ENCODE results near the genes NECAB3, ZNF341, EIF2S2 and MAP1LC3A.

- PRO-cap: no peak
Observed at GRCh38 chr20:33673923-33674285, 324 bp downstream of the NECAB3 start.

- PRO-cap: bidirectional peak, plus-strand start at chr20:33674525, minus-strand start at chr20:33674415
Observed at GRCh38 chr20:33674286-33674664, at the start of gene NECAB3. Gene NECAB3, minus strand, starts transcription at chr20:33674428.

DNA sequence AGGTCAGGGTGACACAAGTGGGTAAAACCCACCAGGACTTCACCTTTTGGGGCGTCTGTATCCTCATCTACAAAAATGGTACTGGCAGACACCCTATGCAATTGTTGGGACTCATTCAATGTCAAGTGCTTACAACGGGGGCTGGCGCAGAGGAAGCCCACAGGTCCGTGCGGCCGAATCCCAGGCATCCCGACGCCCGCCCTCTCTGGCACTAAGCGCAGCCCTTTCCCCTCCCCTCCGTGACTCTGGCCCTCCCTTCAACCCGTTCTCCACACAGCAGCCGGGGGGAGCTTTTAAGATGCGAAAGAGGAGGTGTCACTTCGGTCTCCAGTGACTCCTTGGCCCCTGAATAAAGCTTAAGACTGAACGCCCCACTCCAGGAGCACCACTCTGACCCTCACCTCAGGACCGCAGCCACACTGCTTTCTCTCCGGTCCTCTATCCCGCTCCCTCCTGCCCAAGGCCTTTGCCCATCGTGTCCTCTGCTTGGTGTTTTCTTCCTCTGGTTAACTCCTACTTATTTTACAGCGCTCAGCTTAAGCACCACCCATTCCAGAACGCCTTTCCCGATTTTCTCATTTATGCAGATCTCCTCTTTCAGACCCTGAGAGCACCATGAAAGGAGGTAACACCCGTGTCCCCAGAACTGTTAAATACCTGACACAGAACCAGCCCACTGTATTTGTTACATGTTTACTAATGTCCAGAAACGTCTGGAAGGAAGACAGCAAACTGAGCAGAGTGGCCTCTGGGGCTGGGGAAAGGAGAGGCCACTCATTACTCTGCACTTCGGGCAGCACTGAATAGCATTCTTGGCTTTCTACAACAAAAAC, 653 bp upstream of the NECAB3 start:
- PRO-cap: bidirectional peak, plus-strand start at position 236 of the sequence, minus-strand start at position 207 of the sequence

DNA sequence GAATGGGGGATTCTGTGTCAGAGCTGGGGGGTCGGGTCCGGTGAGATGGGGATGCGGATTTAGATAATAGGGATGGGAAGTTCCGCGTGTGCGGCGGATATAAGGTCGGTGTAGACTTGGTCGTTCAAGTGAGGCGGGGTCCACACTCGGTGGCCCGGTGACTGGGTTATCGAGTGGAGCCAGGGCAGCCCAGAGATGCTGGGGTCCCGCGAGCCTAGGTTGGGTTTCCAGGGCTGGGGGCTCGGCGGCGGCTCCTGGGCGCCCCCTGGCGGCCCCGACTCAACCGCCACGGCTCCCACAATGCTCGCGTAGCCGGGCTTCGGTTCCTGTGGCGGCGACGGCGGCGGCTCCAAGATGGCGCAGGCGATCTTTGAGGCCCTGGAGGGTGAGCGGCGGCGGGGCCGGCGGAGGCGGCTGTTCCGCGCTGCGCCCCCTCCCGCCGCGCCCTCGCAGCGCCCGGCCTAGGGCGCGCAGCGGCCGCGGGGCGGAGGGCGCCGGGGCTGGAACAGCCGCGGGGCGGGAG, at the start of gene ZNF341:
Gene ZNF341 (plus strand): TSS at position 329 of the 523 bp plus-strand sequence.
- PRO-cap: bidirectional peak, plus-strand start outside the sequence, minus-strand start at position 372 of the sequence

GRCh38 chr20:33790569-33790969, 20.6 kb upstream of the CHMP4B start:
- PRO-cap: no peak

GRCh38 chr20:33792923-33793598, 18.1 kb upstream of the CHMP4B start:
- PRO-cap: no peak

- PRO-cap: bidirectional peak, plus-strand start at chr20:33812509, minus-strand start at chr20:33812319
Observed at GRCh38 chr20:33811799-33812893, 998 bp downstream of the CHMP4B start.

- PRO-cap: no peak
Observed at GRCh38 chr20:33850941-33851152, 39.7 kb downstream of the CHMP4B start.

DNA sequence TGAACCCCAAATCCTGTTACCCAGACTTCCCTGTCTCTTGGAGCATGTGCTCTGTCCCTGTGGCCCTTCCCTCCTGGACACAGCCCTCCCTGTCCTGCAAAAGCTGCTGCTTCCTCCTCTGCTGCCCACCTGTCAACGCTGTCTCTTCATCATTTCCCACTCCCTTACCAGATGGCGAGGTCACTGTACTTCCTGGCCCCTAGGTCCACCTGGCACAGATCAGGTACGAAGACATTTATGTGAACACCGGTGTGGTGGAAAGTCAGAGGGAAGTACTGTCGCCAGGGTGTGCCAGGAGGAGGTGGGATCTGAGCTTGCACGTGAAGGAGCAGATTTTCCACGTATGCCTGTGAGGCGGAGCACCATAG, 46.4 kb downstream of the CHMP4B start:
- PRO-cap: no peak

GRCh38 chr20:34112088-34112338, at the start of gene EIF2S2:
Gene EIF2S2, minus strand, starts transcription at chr20:34112243.
- PRO-cap: bidirectional peak, plus-strand start at chr20:34112427, minus-strand start at chr20:34112214

DNA sequence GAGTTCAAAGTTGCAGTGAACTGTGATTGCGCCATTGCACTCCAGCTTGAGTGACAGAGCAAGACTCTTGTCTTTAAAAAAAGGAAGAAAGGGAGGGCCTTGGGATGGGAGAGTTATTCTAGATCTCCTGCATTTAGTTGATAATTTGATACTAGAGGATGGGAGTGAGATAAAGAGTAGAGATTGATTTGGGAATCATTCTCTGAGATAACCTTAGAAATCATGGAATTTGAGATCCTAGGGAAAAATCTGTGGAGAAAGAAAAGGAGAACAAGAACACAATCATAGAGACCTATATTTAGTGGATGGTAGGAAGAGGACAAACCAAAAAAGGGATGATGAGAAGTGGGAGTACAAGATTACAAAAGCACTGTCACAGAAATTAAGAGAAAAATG, 68.3 kb downstream of the ITCH start:
- PRO-cap: no peak

DNA sequence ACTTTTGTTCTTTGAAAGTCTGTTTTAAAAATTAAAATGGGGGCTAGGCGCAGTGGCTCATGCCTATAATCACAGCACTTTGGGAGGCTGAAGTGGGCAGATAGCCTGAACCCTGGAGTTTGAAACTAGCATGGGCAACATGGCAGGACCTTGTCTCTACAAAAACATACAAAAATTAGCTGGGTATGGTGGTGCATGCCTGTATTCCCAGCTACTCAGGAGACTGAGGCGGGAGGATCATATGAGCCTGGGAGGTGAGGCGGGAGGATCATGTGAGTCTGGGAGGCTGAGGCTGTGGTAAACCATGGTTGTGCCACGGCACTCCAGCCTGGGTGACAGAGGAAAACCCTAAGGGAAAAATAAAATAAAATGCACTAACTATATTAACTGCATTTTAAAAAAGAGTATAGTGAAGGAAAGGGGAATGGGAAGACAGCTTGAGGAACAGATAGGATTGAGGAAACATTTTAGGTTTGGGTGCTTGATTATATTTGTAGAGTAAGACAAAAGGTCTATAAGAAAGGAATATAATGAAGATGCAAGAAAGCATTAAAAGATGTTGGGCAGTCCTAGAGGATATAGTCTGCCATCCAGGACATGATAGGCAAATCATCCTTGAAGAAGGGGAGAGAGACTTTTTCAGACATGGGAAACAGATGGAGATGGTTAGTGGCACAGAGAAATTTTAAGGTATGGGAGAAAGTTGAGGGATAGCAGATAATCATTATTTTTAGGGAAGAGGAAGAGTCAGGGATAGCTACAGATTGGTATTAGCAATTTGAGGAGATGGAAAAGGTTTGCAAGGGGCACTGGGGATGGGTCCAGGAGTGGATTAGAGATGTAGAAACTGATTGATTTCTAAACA, 71.1 kb downstream of the ITCH start:
- PRO-cap: no peak

DNA sequence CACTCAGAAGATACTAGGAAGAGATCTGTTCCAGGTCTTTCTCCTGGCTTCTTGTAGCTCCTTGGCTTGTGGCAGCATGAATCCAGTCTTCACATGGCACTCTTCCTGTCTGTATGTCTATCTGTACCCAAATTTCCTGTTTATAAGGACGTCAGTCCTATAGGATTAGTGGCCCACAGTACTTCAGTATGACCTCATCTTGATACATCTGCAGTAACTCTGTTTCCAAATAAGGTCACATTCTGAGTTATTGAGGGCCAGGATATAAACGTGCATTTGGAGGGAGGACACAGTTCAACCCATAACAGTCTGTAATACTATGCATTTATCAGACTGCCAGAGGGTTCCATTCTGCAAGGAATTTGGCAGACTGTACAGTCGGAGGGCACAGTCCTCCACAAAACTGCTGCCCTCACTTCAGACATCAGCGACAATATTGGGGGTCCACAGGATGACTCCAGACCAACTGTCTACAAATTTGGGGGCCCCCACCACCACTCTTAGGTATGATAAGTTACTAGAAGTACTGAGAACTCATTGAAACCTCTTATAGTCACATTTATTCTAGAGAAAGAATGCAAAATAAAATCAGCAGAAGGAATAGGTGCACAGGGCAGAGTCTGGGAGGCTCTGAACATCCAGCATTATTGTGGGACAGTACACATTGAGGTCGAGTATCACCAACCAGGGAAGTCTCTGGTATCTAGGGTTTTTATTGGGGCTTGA, 57.4 kb upstream of the DYNLRB1 start:
- PRO-cap: no peak

GRCh38 chr20:34522848-34523457, 6.7 kb downstream of the DYNLRB1 start:
- PRO-cap: no peak

DNA sequence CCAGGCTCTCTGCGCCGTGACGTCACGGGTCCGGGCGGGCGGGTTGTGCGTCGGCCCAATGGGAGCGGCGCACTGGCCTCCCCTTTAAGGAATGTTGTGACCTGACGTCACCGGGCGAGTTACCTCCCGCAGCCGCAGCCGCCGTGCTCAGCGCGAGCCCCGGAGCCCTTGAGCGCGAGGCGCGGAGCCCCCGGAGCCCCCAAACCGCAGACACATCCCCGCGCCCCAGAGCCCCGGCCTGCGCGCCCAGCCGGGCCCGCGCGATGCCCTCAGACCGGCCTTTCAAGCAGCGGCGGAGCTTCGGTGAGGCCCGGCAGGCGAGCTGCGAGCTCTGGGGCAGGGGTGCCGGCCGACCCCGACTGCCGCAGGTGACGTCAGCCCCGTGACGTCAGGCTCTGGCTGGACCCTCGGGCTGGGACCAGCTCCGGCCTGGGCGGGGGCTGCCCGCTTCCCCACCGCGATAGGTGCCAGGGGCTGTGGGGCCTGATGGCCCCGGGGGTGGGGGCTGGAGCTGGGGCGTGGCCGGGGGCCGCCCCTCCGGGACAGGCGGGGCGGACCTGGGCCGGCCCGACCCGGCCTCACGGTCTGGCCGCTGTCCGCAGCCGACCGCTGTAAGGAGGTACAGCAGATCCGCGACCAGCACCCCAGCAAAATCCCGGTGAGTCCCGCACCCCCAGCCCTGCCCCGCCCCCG, at the start of gene MAP1LC3A:
Gene MAP1LC3A (plus strand): TSS at position 113 of the 693 bp plus-strand sequence.
- PRO-cap: bidirectional peak, plus-strand start at position 117 of the sequence, minus-strand start outside the sequence

- PRO-cap: no peak
Observed at GRCh38 chr20:34818539-34819355, 6.7 kb downstream of the NCOA6 start.

- PRO-cap: no peak
Observed at GRCh38 chr20:34824125-34824561, 1.3 kb downstream of the NCOA6 start.

- PRO-cap: no peak
Observed at GRCh38 chr20:34907728-34908354, 31.4 kb downstream of the ACSS2 start.

GRCh38 chr20:34945821-34946146, 9.8 kb downstream of the GSS start:
- PRO-cap: no peak

GRCh38 chr20:34977149-34978358, 21.9 kb downstream of the MYH7B start:
- PRO-cap: no peak

All from sternocleidomastoid (tissue), 1 donor.